Amniotic epithelial cell (primary cell): ENCODE data around the genes PPP4R2, PDZRN3, OR5H15, OR5H6 and ST3GAL6.

GRCh38 chr3:72996369-72996945, at the start of gene PPP4R2:
TSS of gene PPP4R2 (plus strand) at chr3:72996811.
- RRBS = 1% methylated on average over 33 of the region's 51 CpGs

DNA sequence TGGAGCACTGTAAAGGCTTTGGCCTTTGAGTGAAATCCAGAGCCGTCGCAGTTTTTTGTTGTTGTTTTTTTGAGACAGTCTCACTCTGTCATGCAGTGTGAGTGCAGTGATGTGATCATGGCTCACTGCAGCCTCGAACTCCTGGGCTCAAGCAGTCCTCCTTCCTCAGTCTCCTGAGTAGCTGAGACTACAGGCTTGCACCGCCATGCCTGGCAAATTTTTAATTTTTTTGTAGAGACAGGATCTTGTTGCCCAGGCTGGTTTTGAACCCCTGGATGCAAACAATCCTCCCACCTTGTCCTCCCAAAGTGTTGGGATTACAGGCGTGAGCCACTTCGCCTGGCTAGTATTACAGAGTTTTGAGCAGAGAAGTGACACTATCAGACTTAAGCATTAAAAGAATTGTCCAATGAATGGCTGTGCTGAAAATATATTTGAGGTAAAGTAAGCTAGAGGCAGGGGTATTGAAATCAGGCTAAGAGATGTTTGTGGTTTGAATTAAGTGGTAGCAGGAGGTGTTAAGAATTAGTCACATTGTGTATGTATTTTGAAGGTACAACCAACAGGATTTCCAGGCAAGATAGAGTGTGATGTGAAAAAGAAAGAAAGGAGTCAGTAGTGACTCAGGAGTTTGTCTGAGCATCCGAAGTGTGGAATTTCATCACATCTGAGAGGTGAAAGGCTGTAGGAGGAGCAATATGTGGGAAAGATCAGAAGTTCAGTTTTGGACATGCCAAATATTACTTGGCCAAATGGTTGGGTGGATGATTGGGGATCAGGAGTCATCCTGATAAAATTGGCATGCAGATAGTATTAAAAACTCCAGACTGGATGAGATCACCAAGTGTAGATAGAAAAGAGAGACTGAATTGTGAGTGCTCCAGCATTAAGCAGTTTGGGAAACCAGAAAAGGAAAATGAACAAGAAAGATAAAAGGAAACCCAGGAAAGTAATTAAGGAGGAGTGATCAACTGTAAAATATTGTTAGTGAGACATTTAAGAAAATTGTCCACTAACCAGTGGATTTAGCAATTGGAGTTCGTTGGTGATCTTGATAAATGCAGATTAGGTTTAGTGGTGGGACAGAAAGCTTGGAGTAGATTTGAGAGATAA, 32.2 kb upstream of the EBLN2 start:
- RRBS = no CpG with 5 or more reads among the region's 8 CpGs

GRCh38 chr3:73618384-73618987, 6.3 kb downstream of the PDZRN3 start:
- RRBS = no CpG with 5 or more reads among the region's 4 CpGs

DNA sequence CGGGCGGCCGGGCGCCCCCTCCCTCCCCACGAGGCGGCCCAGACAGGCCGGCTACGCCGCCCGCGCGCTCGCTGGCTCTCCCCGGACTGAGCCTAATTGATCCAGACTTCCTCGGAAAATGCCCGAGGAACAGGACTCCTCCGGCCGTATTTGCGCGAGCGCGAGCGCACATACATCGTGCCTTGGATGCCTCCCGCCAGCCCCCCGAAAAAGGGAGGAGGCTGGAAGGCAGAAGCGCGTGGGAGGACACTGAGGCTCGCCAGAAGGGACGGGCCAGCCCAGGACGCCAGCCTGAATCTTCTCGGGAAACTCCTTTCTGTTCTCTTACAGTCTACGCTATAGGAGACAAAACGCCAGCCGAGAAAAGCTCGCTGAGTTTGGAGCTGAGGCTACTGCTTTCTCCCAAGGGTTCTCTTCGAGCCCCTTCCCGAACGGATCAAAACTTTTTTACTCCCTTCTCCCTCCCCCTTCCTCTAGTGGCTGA, at the start of gene PDZRN3:
TSS of gene PDZRN3 (minus strand) at position 88 of the 484 bp plus-strand sequence.
- RRBS = 4% methylated on average over 5 of the region's 39 CpGs

- RRBS = 44% methylated on average over 5 of the region's 58 CpGs
Measured at GRCh38 chr3:75669878-75670946, 6.1 kb downstream of the FRG2C start.

- RRBS = no CpG with 5 or more reads among the region's 2 CpGs
Measured at GRCh38 chr3:76165157-76165524, 379.8 kb upstream of the ZNF717 start.

- RRBS = no CpG with 5 or more reads among the region's 6 CpGs
Measured at GRCh38 chr3:81057359-81057558, 704.2 kb downstream of the GBE1 start.

- RRBS = no CpG with 5 or more reads among the region's 6 CpGs
Measured at GRCh38 chr3:81723559-81724120, 37.8 kb downstream of the GBE1 start.

- RRBS = no CpG with 5 or more reads among the region's 43 CpGs
Measured at GRCh38 chr3:84959227-84959755, 502 bp downstream of the CADM2 start.

GRCh38 chr3:86247882-86248133, 743.1 kb downstream of the VGLL3 start:
- RRBS = no CpG with 5 or more reads among the region's 9 CpGs

GRCh38 chr3:87088917-87090141, 98.4 kb upstream of the VGLL3 start:
- RRBS = 2% methylated on average over 11 of the region's 47 CpGs

DNA sequence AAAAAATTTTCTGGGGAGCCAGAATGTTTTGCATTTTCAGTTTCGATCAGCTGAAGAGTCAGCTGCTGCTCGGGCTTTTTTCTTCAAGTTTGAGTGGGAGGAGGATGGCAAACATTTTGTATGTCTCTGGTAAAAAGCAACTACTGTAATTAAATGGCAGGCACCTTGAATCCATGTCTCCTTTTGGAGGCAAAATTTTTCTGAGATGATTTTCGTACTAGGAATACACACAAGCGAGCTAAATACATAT, 617 bp downstream of the C3orf38 start:
- RRBS = no CpG with 5 or more reads among the region's 4 CpGs

DNA sequence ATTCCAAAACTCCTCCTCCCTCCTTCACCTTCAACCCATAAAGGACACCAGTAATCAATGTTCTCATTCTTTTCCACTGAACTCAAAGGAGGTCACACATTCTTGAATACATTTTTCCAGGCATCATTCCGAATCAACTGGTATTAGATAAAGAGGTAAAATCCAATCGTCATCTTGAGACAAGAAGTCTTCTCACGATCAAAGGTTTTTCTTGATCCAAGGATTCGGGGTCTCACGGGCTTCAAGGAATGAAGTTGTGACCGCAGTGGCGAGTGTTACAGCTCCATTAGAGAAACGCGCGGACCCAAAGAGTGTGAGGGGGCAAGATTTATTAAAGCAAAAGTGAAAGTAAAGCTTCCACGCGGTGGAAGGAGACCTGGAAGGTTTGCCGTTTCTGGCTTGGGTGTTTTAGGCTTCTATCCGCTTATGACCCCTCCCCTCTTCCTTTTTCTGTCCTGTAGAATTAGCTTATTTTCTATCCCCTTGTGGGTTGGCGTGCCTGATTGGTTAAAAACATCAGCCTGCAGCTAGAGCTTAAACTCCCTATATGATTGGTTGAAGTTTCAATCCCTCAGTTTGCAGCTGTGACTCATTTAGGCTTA, 39.5 kb downstream of the C3orf38 start:
- RRBS = no CpG with 5 or more reads among the region's 15 CpGs

GRCh38 chr3:94003430-94004067, 23.6 kb downstream of the ARL13B start:
- RRBS = no CpG with 5 or more reads among the region's 5 CpGs

DNA sequence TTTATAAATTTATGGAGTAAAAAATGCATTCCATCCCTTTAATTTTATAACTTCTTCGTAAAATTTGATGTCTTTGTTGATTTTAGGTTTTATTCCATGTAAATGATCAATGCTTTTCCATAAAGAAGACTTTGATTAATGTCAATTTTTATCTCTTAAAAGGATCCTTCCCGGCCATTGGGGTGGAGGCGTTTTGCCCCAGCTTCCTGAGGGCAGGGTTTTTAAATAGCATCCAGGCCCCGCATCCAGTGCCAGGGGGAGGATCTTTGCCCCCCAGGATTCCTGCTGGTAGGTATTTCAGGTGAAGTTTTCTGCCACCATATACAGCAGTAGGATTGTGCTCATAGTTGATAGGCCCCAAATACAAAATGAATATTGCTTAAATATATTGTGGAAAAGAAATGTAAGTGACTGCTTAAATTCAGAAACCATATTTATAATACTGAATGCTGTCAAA, 172.1 kb upstream of the ARL6 start:
- RRBS = no CpG with 5 or more reads among the region's 4 CpGs

DNA sequence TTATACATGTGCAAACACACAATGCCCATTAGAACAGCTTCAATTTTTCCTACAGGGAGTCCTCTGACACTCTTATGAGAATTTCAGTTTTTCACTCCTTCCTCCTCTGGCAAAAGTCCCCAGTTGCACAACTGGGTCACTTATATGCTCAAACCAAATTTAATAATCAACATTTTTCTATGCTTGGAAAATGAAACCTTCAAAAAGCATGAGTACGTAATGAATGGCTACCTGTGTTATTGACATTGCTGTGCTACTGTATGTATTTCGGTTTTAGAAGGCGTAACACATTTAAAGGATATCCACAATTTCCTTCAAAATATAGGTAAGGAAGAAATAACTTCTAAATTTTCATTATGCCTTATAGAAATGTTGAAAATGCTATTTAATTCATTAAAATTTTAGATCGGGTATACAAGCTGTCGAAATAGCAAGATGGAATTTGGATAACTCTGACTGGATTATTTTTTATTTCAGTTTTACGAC, at the start of gene OR5H15:
TSS of gene OR5H15 (plus strand) at position 190 of the 486 bp plus-strand sequence.
- RRBS = no CpG with 5 or more reads among the region's 6 CpGs

- RRBS = no CpG with 5 or more reads among the region's 4 CpGs
Measured at GRCh38 chr3:98263834-98264419, at the start of gene OR5H6. TSS of gene OR5H6 (plus strand) at chr3:98264244.

DNA sequence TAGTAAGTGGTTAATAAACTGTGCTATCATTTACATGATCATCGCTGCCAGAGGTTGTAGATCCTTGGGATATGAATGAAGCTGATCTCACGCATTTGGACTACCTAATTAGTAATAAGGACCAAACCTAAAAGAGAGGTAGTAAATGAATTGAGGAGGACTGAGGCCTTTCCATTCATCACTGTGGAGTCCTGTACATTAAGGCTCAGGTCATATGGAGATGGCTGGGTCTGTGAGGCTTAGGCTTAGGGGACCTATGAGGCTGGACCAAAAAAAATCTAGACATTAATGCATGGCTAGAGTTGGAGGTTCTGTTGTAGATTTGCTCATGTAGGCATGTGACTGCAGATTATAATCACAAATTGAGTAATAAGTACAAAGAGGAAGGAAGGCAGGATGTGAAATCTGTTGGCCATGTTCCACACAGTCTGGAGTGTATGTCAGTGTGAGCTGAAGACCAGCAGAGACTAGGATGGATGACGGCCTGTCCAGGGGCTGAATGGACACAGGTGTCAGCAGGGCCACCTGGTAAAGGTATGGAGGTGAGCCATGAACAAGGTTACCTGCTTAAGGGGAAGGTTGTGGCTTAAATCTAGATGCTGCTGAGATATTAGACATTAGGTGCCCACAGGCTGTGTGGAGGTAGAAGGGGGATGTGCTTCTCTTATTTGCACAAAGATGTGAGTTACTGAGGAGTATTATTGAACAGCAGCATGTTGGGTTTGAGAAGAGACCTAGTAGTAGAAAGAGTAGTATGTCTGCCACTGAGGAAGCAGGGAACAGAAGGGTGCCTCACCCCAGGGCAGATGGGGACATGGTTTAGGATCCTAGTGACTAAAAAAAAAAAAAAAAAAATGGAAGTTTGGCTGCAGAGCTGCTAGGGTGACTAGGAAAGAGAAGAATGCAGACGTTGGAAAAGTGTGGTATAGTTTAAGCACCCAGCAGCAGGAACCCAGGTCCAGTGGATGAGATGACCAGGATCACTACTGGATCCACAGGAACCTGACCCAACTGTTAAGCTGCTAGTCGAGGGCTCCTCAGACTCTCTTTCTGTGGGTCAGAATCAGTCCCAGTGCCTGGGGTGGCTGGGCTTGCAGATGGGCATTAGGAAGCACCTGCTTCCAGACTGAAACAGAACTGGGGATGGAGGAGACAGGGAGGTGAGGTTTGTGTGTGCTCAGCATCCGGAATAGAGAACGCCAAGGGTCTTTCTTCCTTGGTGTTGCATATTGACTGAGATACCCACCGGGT, at the start of gene ST3GAL6:
TSS of gene ST3GAL6 (plus strand) at position 443 of the 1,251 bp plus-strand sequence.
- RRBS = 72% methylated on average over 1 of the region's 8 CpGs

DNA sequence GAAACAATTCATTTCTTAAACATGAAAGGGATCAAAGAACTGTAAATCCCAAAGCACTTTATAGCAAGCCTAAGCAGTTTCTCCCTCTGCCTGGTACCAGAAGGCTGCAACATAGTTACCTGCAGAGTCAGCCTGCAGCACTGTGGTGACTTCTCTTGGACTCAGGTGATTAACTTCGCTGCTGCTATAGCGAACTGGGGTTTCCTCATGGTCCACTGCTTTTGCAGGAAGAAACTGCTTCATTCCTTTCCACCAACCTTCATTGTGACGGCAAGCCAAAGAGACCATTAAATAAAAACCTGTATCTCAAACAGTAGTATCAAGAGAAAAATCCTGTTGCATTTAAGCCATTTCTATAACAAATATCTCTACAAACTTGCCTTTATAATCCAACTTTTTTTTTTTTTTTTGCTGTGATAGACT, 37.3 kb downstream of the ST3GAL6 start:
- RRBS = no CpG with 5 or more reads among the region's 3 CpGs

DNA sequence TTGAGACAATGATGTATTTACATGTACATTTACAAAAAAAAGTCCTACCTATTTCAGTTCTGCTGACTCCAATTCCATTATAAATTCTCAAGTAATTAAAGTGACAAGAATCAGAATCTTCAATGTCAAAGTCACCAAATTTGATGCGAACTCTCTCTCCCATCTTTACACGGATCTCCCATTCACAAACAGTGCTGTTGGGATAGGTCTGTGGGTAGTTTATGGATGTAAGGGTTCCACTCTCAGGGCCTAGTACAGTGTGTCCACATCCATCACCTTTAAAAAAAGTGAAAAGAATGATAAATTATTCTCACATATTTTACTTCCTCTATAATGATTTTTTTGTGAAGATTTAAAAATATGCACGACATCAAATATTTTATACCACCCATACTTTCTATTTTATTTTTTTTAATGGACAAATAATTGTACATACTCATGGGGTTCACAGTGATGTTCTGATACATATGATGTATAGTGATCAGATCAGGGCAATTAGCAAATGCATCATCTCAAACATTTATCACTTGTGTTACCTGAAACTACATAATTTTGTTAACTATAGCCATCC, 19.9 kb downstream of the DCBLD2 start:
- RRBS = no CpG with 5 or more reads among the region's 3 CpGs